ENCODE measurements around the genes IFTAP and TTC17.

DNA sequence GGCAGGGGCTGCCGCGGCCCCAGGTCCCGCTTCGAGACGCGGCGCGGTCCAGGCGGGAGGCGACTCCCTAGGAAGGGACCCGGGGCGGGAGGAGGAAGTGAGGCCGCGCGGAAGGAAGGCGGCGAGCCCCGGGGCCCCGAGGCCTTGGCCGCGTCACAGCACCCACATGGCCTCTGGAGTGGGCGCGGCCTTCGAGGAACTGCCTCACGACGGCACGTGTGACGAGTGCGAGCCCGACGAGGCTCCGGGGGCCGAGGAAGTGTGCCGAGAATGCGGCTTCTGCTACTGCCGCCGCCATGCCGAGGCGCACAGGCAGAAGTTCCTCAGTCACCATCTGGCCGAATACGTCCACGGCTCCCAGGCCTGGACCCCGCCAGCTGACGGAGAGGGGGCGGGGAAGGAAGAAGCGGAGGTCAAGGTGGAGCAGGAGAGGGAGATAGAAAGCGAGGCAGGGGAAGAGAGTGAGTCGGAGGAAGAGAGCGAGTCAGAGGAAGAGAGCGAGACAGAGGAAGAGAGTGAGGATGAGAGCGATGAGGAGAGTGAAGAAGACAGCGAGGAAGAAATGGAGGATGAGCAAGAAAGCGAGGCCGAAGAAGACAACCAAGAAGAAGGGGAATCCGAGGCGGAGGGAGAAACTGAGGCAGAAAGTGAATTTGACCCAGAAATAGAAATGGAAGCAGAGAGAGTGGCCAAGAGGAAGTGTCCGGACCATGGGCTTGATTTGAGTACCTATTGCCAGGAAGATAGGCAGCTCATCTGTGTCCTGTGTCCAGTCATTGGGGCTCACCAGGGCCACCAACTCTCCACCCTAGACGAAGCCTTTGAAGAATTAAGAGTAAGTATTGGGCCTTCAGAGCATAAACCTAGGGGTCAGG is 608 bp downstream of the TRIM44 start:
- PRO-cap, result bidirectional peak, plus-strand start at position 267 of the sequence, minus-strand start at position 157 of the sequence

DNA sequence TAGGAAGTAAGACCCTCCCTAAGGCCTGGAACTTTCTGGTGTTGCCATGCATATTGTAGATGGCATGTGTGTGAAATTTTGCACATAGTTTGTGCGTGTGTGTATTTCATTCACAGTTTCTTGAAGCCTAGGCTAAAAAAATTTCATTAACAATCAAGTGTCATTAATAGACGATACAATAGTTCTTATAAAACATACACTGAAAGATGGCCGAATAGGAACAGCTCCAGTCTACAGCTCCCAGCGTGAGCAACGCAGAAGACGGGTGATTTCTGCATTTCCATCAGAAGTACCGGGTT is 40.0 kb downstream of the TRIM44 start:
- PRO-cap, result no peak

DNA sequence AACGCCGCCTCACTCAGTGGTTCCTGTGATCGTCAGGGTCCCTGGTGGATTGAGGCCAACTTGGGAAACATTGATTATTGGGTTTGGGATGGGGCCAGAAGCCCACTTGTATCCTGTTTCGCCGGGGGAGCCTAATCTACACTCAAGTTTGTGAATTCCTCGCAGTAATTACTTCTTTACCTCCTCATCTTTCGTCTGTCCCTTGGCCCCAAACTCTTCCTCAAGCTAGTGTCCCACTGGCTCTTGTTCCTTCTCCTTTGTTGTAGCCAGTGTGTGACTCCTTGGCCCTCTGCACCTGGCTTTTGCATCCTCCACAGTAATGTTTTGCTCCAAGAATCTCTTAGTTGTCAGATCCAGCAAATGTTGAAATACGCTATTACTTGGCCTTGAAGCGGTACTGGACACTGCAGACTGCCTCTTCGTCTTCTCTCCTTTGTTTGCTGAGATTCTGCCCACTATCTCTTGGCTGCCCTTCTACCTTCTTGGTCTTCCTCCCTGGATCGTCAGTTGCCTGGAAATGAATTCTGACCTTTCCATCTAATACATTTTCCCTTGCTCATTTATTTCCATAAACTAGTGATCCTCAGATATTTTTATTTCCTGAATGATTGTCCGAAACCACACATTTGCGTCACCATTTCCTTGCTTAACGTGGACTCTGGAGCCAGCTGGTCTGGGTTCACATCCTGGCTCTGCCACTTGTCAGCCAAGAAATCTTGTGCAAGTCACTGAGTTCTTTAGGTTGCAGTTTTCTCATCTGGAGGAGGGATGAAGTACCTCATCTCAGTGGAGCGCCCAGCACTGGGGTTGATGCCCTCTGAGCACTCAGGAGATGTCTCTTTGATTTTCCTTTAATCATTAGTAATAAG is 113.6 kb downstream of the LDLRAD3 start:
- PRO-cap, result no peak

DNA sequence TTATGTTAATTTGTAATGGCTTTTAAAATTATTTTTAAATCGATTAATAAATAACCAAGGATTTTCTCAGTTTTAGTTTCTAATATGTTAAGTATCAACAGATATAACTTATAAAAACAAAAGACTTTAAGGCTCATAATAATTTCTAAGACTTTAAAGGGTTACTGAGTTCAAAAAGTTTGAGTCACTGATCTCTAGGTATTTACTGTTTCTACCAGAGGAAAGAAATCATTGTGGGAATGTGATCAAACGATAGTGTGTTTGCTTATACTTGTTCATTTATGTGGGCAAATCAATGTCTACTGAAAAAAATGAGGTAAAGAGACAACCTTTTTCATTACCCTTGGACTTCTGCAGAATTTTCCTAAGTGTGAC is 65.3 kb downstream of the PRR5L start:
- PRO-cap, result no peak

DNA sequence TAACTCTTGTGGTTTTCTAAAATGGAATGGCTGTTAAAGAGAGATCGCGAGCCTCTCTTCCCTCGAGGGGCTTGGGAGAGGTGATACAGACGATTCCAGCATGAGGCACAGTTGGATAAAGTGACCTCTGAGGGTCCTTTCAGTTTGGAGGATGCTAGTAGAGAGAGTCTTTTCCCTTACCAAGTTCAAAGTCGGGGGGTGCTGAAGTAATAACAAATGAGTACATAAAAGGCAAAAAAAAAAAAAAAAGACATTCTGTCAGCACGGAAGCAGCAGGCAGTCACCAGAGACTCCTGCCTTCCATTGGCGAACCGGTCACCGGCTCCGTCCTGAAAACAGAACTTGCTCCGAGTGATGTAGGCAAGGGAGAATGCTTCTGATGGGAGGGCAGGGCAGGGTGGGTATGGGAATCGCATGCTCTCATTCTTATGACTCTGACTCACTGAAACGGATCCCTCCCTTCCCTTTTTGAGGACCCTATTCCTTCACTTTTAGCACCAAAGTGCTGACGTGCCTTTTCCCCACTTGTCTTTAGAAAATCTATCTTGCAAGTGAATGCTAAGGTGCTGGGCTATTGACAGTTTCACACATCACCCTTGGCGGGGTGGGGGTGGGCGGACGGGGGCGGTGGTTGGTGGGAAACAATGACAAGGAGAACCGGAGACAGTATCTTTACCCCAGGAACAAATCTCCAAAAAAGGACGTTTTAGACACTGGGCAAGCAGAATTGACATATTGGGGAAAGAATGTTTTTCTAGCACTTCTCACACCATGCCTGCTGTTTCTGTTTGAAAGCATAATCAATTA is 65.9 kb downstream of the PRR5L start:
- PRO-cap, result no peak

DNA sequence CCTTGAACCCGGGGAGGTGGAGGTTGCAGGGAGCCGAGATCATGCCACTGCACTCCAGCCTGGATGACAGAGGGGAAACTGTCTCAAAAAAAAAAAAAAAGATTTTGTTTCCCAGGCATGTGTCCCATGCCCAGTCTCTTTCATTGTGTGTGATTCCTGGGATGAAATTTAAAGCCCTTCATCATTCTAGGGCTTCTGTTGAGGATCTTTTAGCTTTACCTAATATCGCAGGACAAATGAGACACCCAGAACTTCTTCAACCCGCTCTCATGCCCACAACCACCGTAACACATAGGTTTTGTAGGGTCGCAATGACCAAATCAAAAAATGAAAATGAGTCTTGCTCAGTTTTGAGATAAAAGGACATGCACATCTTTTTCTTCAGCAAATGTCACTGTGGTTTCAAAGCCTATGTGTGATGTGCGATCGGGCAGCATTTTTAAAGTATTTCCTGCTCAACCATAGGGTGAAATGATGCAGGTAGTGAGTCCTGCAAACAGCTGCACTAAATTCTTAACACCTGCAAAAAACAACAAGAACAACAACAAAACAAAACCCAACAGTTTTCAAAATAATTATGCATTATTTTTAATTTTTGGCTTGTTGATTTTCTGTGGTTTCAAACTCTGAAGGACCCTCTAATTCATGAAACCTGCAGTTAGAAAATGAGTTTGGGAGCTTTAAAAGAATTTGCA is 79.2 kb downstream of the PRR5L start:
- PRO-cap, result no peak

DNA sequence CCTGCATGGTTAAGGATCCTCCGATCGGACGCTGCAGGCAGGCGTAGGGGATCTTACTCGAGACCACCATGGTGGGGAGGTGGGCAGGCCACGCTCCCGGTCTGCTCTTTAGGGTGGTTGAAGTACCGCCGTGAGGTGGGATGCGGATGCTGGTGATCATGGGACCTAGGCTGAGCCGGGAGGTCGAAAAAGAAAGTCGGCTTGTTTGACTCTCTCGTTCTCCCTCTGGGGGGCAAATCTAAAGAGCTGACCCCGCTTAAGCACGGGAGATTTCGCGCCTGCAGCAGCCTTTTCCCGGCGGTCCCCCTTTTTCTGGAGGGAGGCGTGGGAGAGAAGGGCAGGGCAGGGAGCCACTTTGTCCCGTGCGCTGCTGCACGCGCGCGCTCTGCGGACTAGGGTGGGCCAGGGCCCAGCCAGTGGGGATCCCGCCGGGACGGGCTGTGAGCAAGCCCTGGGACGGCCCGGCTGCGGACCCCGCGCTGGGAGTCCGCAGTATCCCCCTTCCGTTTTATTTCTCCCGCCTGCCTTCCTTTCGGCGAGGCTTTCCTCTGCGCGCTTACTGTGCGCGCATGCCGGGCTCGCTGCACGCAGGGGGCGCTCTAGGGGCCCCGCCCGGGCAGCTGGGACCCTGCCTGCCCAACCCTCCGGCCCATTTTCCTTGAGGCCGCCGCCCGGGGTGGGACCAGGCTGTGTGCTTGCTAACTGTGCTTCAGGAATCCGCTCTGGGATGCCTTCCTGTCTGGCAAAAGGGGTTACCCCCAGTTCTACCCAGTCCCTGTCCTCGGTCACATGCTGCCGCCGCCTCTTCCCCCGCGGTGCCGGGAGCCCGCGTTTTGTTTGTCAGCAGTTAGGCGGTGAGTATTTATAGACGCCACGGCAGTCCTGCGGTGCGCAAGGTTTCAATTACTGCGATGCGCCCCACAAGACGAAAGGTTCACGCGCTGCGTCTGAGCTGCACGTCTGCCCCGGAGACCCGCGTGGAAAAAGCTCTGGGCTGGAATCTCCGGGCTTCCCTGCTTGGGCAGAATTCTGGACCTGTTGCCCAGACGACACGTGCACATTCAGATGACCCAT is 81.1 kb downstream of the PRR5L start:
- PRO-cap, result bidirectional peak, plus-strand start at position 661 of the sequence, minus-strand start at position 561 of the sequence

- PRO-cap, result no peak
Measured at GRCh38 chr11:36409068-36409667, 100.9 kb downstream of the TRAF6 start.

GRCh38 chr11:36594042-36595174 is at the start of gene IFTAP:
Gene IFTAP, plus strand, starts transcription at chr11:36594502.
- PRO-cap, result unidirectional peak, plus-strand start at chr11:36594531

GRCh38 chr11:38989012-38989428 is 2391.0 kb upstream of the RAG2 start:
- PRO-cap, result no peak

DNA sequence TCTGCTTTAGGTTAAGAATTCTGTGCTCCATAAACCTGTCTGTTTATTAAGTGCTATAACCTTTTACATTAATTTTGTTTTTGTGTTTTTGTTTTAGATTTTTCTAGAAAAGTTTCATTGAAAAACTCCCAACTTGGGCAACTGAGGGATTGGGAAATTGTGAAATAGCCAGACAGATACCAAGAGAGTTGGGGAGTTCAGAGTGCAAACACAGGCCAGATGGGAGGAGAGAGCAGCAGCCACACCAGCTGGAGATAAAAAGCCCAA is 1642.3 kb downstream of the LRRC4C start:
- PRO-cap, result no peak

DNA sequence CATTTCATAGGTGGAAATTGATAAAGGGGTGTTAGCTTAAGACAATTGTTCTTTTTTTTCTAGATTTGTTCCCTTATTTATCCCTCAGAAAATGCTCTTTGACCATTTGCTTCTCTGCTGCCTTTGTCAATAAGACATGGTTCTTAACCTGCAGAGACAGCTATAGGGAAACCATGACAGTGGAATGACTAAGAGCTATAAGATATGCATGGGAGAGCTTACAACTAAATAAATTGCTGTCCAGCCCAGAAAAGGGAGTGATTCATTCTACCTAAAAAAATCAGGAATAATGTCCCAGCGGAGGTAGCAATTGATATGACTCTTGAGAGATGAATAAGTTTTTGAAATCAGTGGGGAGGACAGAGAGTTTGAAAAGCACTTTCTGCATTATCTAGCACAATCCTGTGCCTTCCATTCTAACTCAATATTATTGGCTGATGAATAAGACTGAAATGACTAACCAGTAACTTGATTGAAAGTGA is 680.6 kb upstream of the API5 start:
- PRO-cap, result no peak

- PRO-cap, result bidirectional peak, plus-strand start at chr11:43358966, minus-strand start at chr11:43358815
Measured at GRCh38 chr11:43358678-43359113, at the start of gene TTC17. Gene TTC17, plus strand, starts transcription at chr11:43358920.

DNA sequence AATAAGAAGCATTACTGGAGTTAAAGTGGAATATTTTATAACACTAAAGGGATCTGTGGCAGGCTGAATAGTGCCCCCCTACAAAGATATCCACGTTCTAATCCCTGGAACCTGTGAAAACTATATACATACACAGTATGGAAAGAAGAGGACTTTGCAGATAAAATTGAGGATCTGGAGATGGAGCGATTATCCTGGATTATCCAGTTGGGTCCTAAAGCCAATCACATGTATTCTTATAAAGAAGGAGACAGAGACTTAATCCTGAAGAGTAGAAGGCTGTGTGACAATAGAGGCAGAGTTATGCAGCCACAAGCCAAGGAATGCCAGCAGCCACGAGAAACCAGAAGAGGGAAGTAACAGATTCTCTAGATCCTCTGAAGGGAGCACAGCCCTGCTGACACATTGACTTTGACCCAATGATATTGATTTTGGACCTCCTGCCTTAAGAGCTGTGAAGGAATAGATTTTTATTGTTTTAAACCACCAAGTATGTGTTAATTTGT is 103.5 kb downstream of the TTC17 start:
- PRO-cap, result no peak

GRCh38 chr11:43558955-43559154 is 121.7 kb upstream of the HSD17B12 start:
- PRO-cap, result no peak

DNA sequence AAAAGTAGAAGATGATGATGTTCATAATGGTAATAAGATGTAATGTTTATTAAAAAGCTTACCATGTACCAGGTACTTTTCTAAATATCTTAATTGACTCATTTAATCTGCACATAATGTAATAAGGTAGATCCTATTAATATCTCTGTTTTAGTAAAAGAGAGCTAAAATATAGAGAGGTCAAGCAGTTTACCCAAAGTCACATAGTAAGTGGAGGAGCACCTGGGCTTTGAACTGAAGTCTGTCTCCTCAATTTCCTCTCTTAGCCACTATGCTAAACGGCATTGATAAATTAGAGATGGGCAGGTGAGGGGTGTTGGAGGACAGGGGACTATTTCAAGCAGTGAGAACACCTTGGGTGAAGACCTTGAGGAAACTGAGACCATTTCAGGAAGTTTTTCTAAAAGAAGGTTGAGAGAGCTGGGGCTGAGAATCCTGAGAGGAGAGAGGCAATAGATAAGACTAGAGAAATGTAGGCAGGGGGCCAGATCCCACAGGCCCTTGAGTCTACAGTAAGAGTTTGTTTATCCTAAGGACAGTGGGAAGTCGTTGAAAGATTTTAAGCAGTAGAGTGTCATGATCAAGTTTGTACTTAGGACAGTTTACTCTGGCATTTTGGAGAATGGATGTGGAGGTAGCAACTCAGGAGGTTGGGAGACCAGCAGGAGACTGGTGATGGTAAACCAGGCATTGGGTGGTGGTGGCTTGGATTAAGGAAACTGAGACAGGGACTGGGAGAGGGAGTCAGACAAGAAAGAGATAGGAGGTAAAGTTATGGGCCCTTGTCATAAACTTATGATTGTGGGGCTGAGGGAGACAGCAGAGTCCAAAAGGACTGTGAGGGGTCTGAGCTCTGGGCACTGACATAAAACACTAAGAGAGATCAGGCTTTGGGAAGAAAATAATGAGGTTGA is 17.1 kb downstream of the HSD17B12 start:
- PRO-cap, result no peak

DNA sequence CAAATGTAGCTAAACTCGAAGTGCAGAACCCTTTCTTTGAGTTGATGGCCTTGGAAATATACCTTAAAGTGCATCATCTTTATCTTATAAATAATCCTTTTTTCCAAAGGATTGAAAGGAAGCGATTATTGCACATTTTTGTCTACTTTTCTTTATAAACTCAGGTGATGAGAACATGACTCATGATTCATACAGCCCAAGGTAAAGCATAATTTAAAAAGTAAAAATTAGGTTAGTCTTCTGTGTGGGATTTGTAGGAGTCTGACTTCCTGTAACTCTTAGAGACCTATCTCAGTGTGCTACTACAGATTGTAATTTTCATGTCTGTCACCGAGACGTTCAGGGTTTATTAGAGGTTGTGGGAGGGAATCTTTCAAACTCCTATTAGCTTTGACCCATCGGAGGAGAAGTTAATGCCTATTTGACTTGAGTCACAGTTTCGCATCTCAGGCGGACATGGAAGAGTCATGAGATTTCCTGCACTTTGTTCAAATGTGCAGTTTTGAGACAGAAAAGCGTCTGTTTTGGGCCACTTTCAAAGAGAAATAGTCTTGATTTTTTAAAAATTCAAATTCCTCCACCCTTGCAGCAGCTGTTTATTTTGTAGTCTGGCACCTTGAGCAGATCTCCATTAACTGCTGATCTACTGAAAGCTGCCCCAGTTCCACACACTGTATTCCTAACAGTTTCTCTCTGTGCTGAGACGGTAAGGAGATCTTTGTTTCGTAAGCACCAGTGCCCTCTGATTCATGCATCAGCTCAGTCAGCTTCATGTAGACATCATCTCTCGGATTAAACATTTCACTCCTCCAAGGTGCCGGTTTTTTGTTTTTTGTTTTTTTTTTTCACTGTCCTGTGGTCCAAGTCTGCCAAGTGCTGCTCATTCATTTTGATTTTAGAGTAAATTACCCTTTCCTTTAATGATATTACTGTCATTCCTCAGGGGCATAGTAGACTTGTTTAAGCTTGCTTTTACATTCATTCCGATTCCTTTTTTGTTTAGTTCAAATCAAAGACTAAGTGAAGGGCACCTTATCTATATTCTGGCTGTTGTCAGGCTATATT is 24.3 kb downstream of the ALKBH3 start:
- PRO-cap, result no peak

GRCh38 chr11:43942864-43943772 is 681 bp downstream of the C11orf96 start:
- PRO-cap, result bidirectional peak, plus-strand start at chr11:43943229, minus-strand start at chr11:43943230

DNA sequence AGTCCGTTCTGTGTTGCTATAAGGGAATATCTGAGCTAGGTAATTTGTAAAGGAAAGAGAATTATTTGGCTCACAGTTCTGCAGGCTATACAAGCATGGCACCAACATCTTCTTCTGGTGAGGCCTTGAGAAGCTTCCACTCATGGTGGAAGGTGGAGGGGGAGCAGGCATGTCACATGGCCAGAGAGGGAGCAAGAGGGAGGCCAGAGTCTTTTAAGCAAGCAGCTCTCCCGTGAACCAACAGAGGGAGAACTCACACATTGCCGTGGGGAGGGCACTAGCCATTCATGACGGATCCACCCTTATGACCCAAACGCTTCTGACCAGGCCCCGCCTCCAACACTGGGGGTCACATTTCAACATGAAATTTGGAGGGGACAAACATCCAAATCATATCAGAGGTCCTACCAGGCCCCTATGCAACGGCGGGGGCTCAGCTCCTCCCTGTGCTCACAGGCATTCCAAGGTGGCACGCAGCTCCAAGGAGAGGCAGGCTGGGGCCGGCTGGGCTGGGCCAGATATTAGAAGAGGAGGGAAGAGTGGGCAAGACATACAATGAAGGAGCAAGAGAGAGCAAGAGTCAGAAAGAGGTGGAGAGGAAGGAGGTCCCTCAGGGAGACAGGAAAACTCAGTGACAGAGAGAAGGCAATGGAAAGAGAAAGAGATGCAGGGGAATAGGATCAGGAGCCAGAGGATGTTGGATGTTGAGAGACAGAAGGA is 4.7 kb downstream of the C11orf96 start:
- PRO-cap, result no peak

- PRO-cap, result bidirectional peak, plus-strand start at chr11:43985348, minus-strand start at chr11:43985167
Measured at GRCh38 chr11:43984658-43985577, 42.5 kb downstream of the C11orf96 start.